HCT116 (cell line): ENCODE data around the genes TMPRSS6 and CYTH4.

DNA sequence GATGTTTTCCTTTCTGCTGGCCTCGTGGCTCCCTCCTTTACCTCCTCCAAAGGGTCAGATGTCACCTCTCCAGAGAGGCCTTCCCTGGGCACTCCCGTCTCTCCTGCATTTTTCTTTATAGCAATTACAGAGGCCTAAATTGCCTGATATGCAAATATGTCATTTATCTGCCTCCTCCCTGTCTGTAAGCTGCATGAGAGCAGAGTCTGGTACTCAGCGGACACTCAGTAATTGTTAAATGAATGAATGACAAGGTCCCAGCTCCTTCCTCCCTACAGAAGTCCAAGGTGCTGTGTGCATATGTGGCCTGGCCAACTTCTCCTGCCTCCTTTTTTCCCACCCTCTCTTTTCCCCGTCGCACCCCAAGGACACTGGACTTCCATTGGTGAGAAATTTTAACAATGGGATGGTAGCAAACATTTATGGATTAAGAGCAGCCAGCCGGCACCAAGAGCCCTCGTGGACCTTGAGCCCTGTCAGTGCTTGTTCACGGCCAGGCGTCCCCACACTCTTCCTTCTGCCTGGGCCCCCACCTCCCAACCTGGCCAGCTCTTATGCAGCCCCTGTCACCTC is 1.7 kb downstream of the TMPRSS6 start:
- RRBS: no CpG with 5 or more reads among the region's 9 CpGs

GRCh38 chr22:37109274-37110068 is at the start of gene TMPRSS6:
Gene TMPRSS6 (minus strand): TSS chr22:37109713.
- RRBS: 67% methylated on average over 4 of the region's 15 CpGs

GRCh38 chr22:37110305-37110773 is 826 bp upstream of the TMPRSS6 start:
- RRBS: no CpG with 5 or more reads among the region's 15 CpGs

DNA sequence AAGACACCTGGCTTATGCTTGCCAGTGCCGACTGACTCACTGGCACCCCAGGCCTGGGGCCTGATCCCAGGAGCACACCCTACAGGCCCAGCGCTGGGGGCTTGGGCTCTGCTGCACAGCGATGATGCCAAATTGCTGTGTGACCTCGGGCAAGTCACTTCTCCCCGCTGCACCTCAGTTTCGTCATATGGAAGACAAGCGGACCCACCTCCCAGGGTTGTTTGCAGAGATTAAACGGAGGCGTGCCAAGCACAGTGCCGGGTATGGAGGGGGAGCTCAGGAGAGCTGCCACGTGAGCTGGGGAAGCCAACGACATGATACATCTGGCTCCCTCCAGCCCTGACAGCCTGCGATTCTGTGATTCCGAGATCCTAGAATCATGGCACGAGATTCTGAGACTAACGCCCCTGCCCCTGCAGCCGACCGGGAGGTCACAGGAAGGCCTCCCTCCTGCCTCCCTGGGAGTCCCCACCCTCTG is 987 bp downstream of the SSTR3 start:
- RRBS: no CpG with 5 or more reads among the region's 18 CpGs

DNA sequence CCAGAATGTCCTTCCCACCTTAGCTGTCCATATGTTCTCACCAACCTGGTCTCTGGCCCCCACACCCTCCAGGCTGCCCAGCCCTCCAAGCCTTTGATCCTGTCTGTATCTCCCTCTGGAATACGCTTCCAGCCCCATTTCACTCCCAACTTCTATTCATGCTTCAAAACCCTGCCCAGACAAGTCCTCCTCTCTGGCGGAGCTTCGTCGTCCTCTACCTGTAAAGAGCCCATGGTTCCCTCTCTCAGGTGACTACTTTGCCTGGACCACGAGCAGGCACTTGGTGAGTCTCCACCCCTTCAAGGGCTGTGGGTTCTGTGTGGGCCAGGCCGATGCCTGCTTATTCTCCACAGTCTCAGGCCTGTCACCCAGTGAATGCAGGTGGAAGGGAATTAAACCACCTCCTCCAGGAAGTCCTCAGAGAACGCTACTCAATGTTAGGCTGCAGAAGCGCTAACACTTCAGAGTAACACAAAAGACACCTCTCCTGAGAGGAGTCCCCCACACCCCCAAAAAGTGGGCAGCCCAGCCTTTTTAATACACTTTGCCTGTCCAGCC is 9.3 kb downstream of the RAC2 start:
- RRBS: no CpG with 5 or more reads among the region's 8 CpGs

- RRBS: no CpG with 5 or more reads among the region's 21 CpGs
Measured at GRCh38 chr22:37281967-37282798, at the start of gene CYTH4. Gene CYTH4 (plus strand): TSS chr22:37282508.

GRCh38 chr22:37484077-37484820 is 1.9 kb downstream of the MFNG start:
- RRBS: 99% methylated on average over 10 of the region's 32 CpGs

- RRBS: no CpG with 5 or more reads among the region's 24 CpGs
Measured at GRCh38 chr22:37484821-37485426, 1.3 kb downstream of the MFNG start.

GRCh38 chr22:37552062-37552432 is 8.2 kb upstream of the CDC42EP1 start:
- RRBS: no CpG with 5 or more reads among the region's 3 CpGs

DNA sequence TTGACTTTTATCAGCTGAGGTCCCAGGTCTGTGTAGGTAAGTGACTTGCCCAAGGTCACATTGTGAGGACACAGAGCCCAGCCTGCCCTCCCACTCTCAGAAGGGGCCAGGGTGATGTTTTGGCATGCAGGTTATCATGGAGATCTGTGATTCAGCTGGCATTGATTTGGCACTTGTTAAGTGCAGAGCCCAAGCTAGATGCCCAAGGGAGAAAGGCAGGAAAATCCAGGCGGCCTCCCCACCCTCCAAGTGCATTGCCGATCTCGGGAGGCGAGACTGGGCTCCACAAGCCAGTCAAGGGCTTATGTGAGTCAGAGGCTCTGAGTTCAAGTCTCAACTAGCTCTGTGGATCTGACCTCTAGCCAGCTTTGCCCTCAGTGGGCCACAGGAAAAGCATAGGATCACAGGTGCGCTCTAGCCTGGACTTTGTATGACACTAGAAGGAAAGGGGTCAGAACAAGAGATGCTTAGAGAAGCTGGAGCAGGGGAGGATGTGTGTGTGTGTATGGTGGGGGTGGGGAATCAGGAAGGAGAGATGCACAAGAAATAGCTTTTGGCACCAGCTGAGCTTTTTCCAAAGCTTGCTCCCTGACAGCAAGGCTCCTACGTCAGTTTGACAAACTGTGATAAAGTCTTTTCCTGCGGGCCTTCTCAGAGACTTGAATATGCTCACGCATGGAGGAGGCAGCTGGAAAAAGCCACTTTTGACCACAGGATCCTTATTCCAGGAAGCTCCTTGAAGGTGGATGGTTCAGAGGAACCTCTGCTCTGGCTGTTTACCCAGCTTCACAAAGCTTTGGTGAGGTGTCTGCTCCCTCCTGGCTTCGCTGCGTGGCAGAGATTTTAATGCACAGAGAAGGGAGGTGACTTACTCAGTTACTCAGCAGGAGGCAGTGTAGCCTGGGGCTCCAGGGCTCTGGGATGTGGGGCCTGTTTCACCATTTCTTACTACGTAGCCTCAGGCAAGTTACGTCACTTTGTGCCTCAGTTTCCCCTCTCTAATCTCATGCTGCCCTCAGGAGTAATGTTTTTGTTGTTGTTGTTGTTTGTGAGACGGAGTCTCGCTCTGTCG is 3.8 kb downstream of the CDC42EP1 start:
- RRBS: no CpG with 5 or more reads among the region's 15 CpGs

DNA sequence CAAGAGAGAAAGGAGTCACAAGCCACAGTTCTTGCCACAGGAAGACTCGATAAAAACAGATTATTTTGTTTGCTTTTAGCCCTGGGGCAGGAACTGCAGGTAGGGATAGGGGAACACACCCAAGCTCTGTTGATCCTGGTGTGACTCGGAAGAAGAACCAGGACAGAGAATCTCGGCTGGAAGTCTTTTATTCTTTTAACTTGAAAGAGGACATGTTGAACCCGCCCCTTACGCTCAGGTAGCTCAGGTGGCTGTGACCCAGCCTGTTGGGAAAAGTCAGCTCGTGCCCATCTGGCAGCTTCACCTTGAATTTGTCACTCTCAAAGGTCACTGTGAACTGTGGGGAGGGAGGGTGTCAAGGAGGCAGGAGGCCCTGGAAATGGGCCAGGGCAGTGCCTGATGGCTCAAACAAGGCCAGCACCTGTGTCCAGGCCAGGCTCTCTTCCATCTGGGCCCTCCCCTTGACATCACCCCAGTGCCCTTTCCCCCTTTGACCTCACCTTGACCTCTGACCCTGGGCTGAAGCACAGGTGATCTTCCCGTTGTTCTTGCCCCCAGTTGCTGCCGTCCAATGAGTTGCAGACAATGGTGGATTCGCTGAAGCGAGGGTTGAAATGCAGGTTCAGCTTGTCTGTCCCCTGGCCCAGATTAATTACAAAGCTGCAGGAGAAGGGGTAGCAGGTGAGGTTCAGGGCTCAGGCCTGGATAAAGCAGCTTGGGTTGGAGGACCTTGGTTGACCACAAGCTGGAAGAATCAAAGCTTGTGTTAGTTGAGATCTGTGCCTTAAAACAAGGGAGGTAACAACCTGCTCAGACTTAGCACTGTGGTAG is 9.6 kb downstream of the LGALS2 start:
- RRBS: no CpG with 5 or more reads among the region's 10 CpGs

DNA sequence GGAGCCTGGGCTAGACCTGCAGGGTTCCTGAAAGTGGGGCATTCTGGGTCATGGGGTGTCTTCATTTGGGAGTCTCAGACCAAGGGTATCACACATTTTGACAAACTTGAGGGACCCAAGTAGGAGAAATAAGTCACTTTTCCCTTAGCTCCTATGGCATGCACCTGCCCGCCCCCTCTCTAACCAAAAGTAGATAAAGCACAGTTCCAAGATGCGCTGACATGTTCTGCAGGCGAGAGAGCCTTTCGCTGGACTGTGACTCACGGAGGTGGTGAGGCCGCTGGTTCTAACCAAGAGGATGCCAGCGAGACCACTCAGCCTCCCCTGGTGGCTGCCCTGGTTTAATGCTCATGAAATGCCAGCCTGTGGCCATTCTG is 8.8 kb downstream of the LGALS2 start:
- RRBS: no CpG with 5 or more reads among the region's 7 CpGs

DNA sequence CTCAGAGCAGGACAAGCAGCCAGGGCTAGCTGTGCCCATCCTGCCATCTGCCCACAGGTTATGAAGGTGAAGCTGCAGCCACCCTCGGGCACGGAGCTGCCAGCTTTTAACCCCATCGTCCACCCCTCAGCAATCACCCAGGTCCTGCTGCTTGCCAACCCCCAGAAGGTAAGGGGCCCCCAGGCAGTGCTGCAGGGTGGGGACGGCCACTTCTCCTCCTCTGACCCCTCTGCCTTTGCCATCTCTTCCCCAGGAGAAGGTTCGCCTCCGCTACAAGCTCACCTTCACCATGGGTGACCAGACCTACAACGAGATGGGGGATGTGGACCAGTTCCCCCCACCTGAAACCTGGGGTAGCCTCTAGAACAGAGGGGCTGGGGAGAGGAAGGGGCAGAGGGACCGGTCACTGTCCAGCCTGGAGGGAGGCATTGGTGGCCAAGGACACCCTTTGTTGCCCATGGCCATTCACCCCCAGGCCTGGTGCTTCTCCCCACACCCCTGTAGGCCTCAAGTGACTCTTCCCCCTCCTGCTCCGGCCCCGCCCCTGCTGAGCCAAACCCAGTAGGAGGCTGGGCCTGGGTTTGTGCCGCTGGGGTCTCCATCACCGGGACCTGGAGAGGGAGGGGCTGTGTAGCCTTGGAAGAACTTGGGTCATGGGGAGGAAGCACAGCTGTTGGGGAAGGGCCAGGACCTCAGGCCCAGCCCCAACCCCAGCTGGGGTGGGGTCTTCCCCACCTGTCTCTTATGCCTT is 6.9 kb upstream of the SH3BP1 start:
- RRBS: 82% methylated on average over 4 of the region's 12 CpGs

- RRBS: no CpG with 5 or more reads among the region's 25 CpGs
Measured at GRCh38 chr22:37633558-37634416, 5.7 kb upstream of the SH3BP1 start.

DNA sequence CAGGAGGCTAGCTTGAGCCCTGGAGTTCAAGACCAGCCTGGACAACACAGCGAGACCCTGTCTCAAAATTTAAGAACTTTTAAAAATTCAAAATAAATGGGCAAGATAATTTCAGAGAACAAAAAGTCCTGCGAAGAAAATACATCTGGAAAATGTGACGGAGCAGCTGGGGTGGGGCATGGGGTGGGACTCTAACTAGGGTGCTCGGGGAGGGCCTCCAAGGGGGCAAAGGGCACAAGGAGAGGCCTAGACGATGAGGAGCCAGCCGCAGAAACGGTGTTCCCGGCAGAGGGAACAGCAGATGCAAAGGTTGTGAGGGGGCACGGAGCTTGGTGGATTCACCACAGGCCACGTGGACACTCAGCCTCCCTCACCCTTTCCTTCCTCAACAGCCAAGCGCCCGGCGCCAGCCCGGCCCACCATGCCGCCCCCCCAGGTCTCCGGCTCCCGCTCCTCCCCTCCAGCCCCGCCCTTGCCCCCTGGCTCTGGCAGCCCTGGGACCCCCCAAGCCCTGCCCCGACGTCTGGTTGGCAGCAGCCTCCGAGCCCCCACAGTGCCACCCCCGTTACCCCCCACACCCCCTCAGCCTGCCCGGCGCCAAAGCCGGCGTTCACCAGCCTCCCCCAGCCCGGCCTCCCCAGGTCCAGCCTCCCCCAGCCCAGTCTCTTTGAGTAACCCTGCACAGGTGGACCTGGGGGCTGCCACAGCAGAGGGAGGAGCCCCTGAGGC is 3.5 kb upstream of the PDXP start:
- RRBS: 28% methylated on average over 3 of the region's 27 CpGs

- RRBS: no CpG with 5 or more reads among the region's 13 CpGs
Measured at GRCh38 chr22:37675744-37676509, 491 bp downstream of the LGALS1 start.

- RRBS: no CpG with 5 or more reads among the region's 9 CpGs
Measured at GRCh38 chr22:37684807-37685260, 1.3 kb upstream of the NOL12 start.

DNA sequence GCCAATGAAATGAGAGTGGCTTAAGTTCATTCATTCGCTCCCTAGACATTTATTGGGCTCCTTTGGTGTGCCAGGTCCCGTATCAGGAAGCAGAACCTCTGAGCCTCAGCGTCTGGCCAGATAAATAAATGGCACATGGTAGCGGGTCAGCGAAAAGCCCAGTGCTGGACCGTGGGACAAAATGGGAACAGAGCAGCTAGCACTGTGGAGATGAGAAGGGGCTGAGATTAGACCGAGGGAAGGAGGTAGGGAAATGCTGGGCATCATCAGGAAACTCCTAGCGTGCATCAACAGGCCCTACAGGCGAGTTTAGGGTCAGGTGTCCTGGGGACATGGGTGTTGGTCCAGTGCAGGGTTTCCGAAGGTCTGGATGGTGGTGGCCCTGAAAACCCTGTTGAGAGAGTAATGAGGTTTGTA is 672 bp downstream of the NOL12 start:
- RRBS: no CpG with 5 or more reads among the region's 10 CpGs

DNA sequence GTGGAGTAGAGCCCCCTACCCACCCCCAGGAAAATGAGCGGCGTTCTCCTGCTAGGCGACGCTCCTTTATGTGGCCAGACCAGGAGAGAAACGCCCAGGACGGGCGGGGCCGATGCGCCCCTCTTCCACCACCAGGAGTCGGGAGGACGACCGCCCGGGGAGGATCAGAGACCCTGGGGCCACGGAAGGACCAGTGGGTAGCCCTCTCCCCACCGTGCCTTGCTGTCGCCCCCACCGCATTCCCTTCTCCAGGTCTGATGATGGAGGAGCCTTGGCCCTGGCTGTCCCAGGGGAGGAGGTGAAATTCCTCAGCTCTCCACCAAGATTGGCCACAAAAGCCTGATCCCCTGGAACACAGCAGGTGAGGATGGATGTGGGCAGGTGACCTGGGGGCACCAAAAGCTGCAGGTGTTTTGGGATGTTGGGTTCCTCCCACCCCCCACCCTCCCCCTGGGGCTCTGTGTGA is 521 bp downstream of the TRIOBP start:
- RRBS: no CpG with 5 or more reads among the region's 17 CpGs

- RRBS: 1% methylated on average over 7 of the region's 44 CpGs
Measured at GRCh38 chr22:37746724-37747843, 50.2 kb downstream of the TRIOBP start.